Urinary bladder (tissue), 3 donors: Measurements from ENCODE around the gene LIN54.

DNA sequence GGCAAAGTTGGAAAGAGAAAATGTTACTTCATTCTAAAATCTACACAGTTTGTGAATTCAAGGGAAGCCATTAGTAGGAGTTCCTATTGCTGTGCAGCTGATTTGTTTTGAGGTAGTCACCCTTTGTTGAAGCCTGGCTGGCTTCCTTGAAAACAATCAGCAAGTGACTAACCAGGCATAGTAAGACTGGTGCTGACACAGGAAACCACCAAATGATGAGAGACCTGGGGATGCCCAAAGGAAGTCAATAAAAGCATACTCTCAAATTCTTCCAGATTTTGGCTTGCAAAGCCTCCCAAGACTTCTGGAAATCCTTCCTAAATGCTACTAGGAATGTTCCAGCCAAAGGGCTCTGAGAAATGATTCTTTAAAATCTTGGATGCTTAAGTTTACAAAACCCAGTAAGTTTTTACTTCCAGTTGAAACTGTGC is 23.9 kb upstream of the PRDM8 start:
- PRO-cap = no peak
- RAMPAGE, long total RNA = no peak

- PRO-cap = no peak
- RAMPAGE, long total RNA = no peak
These were observed 2.3 kb downstream of the BMP3 start for GRCh38 chr4:81032705-81033318.

DNA sequence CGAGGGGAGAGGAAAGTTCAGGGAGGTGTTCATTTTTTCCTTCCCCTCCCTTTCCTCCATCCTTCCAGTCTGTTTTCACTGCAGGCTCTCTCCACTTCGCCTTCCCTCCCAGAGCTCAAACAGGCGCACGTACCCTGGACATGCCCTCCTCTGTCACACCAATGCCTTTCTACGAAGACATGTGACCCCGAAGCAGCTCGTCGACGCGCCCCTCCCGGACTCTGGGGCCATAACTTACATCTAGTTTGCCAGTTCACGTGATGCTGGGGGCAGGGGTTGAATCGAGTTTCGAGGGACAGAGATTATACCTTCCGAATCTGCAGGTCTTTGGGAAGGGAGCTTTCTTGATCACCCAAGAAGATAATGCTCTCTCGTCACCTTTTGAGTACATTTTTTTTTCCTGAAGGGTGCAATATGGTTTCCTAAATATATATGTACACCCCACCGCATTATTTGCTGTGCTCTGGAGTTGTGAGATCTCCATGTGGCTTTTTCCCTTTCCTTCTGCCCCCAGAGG is 533 bp upstream of the PRKG2 start:
- PRO-cap = no peak
- RAMPAGE, long total RNA = no peak

DNA sequence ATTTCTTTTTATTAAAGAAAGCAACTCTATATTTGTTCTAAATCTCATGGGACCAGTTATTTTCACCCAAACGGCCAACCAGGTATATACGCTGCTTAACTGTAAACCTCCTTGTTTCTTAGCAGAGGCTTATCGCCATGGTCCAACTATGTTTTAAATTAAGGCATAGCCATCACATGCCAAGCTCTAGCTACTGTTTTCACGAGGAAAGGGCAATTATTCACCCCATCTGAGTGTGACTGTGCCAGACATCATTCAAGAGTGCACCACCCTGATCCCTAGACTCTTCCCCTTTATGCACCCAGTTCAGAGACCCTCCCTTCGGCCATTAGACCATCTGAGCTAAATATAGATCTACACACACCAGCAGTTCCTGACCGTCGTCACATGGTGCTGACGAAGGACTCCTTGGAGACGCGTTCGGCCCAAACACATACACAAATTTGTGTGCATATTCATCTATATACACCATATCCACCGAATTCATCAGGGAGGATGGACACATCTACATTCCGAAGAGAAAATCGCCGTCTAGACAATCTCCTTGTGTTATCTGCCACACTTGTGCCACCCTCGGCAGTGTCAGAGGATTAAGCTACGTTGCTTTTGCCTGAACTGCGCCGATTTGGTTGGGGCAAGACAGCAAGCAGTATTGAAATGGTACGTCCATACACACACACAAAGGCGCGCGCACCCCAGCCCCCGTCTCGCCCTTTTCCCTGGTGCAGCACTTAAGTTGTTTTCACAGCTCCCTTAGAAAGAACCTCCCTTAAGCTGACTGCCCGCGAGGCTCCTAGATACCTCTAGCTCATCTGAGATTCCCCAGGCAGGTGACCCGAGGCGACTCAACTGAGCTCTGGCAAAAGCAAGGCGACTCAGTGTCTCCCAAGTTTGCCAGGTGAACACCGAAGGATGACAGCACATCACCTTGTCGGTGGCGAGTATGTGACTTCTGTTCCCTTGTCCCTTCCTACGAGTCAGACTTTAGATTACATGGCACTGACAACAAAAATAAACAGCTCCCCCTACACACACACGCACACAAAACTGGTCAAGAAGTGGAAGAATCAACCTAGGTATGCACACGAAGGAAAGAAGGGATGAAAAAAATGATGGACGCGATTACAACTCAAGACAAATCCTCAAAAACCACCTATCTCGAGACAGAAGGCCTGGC is 1.1 kb downstream of the RASGEF1B start:
- PRO-cap = bidirectional peak, plus-strand start at position 411 of the sequence, minus-strand start at position 330 of the sequence; bidirectional peak, plus-strand start at position 848 of the sequence, minus-strand start at position 709 of the sequence
- RAMPAGE, long total RNA = no peak

DNA sequence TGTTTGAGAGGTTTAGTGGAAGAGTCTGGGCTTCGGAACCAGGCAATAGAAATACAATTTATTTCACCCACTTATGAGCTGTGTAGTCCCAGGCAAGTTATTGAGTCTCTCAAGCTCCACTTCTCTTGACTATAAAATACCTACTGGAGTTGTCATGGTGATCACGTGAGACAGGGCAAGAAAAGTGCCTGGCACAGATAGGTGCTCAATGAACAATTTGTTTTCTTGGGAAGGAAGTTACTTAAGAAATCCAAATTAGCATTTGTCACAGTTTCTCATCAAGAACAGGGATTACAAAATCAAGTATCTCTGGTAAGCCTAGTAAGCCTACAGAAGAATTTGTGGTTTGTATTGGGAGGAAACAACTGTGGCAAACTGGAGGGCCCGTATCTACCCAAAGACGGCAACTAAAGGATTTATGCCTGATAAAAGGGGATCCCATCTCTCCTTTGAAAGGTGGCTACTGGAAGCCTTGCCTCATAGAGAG is 37.5 kb upstream of the RASGEF1B start:
- PRO-cap = no peak
- RAMPAGE, long total RNA = no peak

DNA sequence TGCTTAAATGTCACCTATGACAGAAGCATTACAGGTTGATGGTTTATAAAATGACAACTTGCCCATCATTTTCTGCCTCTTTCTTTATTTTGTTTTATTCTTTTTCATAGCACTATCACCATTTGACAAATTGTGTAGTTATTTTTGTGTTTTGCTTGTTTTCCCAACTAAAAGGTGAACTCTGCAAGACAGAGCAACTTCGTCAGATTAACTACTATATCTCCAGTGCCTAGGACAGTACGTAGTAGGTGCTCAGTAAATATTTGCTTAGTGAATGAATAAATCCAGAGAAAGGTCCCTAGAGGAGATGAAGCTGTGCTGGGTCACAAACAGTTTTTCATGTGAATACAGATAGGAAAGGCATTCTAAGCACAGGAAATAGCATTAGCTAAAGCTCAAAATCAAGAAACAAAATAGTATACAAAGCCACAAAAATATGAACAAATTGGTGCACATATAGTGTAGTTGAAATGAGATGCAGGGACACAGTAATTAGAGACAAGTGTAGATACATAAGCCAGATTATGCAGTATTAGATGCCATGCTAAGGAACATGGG is 154.3 kb upstream of the RASGEF1B start:
- PRO-cap = no peak
- RAMPAGE, long total RNA = no peak

DNA sequence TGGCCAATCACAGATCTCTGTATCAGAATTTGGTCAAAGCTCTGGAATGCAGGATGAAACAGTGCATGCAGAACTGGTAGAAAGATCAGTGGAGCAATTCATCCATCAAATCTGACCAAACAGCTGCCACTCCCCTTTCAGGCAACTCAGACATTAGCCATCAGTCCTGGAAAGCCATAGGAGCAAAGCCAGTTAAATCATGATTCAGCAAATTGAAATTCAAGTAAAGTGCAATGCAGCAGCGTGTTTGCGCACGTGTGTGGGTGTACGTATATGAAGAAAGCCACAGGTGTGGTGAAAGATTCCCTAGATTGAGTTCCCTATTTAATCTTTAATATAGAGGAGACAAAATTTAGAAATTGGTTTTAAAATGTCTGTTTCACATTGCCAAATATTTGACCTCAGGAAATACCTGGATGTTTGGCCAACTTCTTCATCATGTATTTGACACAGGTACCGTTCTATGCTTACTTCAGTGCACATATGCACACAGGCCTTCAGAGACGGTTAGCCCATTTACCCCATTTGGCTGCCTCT is 160.5 kb upstream of the RASGEF1B start:
- PRO-cap = no peak
- RAMPAGE, long total RNA = no peak

DNA sequence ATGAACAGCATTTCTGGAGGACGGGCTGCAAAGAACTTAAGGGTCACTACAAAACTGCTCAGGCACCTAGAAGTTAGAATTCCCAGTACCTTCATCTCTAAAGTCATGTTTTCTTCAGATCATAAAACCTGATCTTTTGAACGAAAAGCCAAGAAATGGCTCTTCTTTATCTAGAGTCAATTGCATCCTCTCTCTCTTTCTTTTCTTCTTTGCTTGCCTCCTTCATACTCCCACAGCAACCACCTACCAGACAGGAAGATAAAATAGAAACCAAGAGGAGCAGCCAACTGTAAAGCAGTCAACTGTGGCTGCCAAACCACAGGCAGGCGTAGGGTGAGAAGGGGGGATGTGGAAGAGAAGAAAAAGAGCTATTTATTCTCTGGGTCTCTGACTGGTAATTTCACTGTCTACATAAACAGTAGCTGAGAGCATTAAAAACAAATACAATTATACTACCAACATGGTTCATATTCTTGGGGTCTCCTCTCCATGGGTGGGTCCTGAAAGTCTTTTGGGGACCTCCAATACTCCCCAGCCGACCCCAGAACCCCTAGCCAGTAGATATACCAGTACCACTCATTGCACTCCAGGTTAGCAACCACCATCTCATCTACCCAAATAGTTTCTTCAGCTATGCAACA is 177.2 kb upstream of the RASGEF1B start:
- PRO-cap = no peak
- RAMPAGE, long total RNA = no peak

GRCh38 chr4:81668229-81668718 is 196.6 kb upstream of the RASGEF1B start:
- PRO-cap = no peak
- RAMPAGE, long total RNA = no peak

GRCh38 chr4:82043064-82043873 is 330.5 kb downstream of the HNRNPD start:
- PRO-cap = no peak
- RAMPAGE, long total RNA = no peak

DNA sequence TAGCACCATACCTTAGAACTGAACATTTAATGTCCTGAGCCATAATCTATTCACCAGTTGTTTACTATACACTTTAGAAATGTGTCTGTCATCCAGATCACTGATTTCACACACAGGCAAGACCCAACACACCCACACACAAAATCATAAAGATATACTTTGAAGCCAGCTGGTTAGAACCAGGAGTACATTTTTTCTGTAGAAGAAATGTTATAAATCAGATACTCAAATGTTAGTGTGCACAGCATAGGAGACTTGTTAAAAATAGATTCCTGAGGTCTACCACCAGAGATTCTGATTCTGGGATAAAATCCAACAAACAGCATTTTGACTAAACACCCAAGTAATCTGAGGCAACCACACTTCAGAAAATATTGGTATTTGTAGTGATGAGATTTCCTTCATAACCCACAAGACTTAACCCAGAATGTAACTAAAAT is 301.9 kb downstream of the HNRNPD start:
- PRO-cap = no peak
- RAMPAGE, long total RNA = no peak

GRCh38 chr4:82374082-82374699 is 400 bp upstream of the HNRNPD start:
- PRO-cap = bidirectional peak, plus-strand start at chr4:82374309, minus-strand start at chr4:82373956
- RAMPAGE, long total RNA = no peak

DNA sequence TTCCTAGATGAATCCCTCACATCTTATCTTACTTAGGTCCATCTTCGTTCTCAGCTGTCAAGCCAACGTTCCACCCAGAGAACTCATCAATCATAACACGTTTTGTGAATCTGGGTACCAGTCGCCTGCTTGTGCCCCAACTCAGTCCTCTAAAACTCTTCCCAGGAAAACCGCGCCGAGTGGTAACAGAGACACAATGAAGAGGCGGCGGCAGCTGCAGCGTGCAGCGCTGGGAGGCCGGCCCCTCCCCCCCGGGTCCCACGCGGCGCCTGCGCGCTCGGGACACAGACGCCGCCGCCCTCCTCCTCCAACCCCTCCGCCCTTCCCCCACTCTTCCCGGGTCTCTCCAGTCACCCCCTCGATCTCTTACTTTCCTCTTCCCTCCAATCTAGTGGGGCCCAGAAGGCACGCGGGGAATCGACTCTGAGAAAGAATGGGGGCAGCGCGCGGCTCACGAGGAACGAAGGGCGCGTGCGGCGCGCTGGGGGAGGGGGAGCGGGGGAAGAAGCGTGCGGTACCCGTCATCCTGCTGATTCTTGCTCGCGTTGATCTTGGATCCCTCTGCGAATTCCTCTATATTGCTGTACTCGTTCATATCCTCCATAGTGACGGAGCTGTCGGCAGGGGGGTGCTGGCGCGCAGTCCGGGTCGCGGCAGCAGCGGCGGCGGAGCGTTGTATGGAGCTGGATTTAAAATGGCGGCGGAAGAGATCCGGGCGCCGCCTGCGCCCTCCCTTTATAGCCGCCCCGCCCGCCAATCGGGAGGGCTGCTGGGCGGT is 1.3 kb downstream of the HNRNPDL start:
- PRO-cap = bidirectional peak, plus-strand start outside the sequence, minus-strand start at position 709 of the sequence
- RAMPAGE, long total RNA = start-site peak on the minus strand centred at position 689 of the sequence, 50 bp wide, 3,887 and 1,786 reads in 2 replicates

DNA sequence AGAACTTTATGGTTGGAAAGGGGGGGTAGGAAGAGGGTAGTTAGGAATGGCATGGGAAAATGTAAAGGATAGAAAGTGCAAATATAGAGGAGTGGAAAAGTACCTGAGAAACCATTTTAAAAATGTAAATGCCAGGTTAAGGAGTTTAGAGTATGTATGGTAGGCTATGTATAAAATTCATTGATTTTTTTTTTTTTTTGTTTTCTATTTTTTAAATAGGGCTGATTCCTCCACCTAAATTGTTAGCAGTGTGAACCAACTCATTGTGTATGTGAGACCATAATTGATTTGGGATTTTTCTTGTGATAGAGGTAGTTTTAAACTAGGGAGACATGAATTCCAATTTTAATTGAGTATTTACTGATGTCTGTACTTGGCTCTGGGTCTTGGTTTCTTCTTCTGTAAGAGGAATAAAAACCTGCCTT is 1.0 kb downstream of the THAP9 start:
- PRO-cap = no peak
- RAMPAGE, long total RNA = no peak

DNA sequence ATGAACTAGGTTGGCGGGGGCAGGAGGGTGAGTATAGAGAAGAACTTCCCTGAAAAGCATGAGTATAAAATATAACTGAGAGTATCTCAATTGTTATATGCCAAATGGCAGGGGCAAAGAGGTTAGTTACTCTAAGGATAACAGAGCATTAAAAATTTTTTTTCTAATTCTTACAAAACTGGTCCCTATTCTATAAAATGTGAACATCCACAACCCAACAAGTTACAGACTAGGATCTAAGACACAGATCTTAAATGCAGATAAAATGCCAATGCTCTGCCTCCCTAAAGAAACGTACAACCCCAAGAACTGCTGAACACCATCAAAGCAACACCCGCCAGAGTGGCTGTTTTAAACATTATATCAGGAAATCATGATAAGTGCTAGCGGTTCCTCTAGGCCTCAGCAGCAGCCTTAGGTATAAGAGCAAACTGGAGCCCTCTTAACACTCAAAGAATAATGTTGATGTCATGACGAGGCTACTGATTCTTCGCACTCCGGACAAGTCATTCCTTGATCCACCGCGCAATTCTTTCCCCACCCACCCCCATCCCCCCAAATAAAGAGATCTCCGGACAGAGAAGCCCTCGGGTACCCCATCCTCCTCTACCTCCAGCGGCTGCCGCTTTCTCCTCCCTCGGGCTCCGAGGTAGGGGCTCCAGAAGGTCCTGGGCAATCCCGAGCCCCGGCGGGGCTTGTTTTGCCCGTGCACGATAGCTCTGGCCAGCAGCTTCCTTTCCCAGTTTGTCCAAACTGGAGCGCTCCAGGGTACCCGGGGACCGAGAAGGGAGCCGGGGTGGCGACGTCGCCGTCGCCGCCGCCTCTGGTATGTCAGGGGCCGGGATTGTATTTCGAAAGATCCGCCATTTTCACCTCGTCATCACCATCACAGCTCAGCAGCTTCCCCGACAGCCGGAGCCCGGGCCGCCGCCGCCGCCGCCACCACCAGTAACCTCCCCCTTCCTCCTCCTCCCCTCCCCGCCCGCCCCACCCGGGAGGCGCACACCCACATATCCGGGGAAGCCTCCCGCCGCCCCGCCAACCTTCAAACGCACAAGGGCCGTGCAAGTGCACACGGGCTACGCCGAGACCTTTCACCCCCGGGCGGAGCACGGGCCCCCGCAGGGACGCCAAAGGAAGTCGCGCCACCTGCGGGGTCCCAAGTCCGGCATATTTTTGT is at the start of gene LIN54:
Gene LIN54, minus strand, starts transcription at position 950 of the 1,180 bp plus-strand sequence.
- PRO-cap = unidirectional peak, minus-strand start at position 825 of the sequence; unidirectional peak, minus-strand start at position 882 of the sequence; unidirectional peak, minus-strand start at position 950 of the sequence
- RAMPAGE, long total RNA = no peak

GRCh38 chr4:83112893-83113517 is 1.5 kb downstream of the PLAC8 start:
- PRO-cap = no peak
- RAMPAGE, long total RNA = no peak

DNA sequence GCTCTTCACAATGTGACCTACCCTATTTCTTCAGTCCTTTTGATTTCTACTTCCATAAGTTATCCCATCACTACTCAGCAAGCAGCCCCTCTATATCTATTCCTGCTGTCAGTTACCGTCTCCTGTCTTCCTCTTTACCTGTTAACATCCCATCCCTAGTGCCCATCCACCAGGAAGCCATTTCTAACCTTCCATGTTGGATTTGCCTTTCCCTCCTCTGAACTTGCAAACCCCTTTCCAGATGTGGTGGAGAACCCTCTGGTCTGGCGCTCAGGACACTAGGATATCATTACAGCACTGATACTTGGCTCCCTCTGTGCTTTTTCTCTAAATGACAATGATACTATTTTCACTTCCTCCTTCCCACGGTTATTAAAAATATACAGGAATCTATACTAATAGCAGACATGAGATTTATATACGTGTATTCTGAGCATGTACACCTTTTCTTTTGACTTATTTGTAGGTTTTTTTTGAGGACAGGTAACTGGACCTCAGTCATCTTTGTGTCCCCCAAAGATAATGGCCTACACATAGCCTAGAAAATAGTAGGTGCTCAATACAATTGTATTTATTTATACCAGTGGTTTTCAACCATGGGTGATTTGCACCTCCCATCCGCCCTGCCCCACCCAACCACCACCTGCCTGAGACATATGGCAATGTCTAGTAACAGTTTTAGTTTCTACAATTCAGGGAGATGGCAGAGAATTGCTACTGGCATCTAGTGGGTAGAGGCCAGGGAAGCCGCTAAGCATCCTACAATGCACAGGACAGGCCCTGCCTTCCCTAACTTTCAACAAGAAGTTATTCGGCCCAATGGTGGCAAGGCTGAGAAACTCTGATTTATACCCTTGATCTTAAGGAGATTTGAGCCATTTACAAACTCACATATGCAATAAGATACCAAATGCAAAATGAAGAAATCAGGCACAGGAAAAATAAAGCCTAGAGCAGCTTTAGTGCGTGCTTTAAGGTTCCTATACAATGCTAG is 60.5 kb upstream of the PLAC8 start:
- PRO-cap = no peak
- RAMPAGE, long total RNA = no peak

- PRO-cap = no peak
- RAMPAGE, long total RNA = no peak
These were observed 44.0 kb downstream of the COQ2 start for GRCh38 chr4:83240497-83241077.

- PRO-cap = no peak
- RAMPAGE, long total RNA = no peak
These were observed 994 bp downstream of the HELQ start for GRCh38 chr4:83454579-83455078.

GRCh38 chr4:84298545-84299513 is 200.3 kb downstream of the NKX6-1 start:
- PRO-cap = no peak
- RAMPAGE, long total RNA = no peak